Placental epithelial cell (primary cell): Measurements from ENCODE around the gene PTGES.

DNA sequence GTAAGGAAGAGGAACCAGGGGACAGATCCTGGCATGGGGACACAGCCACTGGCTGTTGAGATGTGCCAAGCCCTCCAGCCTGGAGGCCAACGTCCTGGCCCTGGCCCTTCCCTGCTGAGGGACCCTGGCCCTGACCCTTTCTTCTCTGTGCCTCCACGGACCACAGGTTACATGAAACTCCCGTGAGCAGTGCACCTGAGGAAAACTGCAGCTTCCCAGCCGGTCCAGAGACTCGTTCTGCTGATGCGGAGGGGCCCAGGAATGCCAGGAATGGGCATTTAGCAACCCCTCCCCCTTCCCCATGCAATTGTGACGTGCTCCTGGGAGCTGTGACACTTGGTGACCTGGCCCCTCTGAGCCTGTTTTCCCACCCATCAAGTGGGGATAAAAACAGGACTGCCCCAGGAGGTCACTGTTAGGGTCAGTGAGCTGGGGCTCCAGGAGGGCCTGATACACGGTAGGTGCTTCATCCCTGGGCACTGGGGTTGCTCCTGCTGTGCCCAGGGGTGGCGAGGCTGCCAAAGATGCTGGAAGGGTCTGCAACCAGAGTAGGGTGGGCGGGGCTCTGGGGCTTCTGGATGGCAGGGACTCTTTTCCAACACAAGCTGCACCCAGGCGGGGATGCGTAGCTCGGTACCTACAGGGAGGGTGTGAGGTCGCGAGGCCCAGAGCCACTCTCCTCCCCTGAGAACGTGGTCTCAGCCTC, 151.5 kb downstream of the C9orf50 start:
- CAGE, long polyA plus RNA = no peak

GRCh38 chr9:129494209-129494862, 126.6 kb downstream of the C9orf50 start:
- CAGE, long polyA plus RNA = no peak

DNA sequence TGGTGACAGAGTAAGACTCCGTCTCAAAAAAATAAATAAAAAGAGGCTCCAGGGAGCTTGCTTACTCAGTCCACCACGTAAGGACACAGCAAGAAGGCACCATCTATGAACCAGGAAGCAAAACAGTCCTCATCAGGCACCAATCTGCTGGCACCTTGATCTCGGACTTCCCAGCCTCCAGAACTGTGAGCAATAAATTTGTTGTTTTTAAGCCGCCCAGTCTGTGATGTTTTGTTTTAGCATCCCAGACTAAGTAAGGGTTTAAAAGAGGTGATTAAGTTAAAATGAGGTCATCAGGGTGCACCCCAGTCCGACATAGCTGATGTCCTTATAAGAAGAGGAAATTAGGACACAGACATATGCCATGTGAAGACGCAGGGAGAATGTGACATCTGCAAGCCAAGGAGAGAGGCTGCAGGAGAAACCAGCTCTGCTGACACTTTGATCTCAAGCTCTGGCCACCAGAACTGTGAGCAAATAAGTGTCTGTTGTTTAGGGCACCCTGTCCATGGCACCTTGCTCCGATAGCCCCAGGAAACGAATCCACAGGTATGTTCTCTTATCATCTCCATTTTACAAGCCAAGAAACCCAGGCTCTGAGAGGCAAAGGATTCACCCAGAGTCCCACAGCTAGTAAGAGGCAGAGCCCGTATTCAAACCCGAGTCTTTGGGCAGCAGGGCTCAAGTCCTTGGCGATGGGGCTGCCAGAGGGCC, 45.7 kb downstream of the C9orf50 start:
- CAGE, long polyA plus RNA = no peak

GRCh38 chr9:129610265-129611044, 10.4 kb downstream of the C9orf50 start:
- CAGE, long polyA plus RNA = no peak

DNA sequence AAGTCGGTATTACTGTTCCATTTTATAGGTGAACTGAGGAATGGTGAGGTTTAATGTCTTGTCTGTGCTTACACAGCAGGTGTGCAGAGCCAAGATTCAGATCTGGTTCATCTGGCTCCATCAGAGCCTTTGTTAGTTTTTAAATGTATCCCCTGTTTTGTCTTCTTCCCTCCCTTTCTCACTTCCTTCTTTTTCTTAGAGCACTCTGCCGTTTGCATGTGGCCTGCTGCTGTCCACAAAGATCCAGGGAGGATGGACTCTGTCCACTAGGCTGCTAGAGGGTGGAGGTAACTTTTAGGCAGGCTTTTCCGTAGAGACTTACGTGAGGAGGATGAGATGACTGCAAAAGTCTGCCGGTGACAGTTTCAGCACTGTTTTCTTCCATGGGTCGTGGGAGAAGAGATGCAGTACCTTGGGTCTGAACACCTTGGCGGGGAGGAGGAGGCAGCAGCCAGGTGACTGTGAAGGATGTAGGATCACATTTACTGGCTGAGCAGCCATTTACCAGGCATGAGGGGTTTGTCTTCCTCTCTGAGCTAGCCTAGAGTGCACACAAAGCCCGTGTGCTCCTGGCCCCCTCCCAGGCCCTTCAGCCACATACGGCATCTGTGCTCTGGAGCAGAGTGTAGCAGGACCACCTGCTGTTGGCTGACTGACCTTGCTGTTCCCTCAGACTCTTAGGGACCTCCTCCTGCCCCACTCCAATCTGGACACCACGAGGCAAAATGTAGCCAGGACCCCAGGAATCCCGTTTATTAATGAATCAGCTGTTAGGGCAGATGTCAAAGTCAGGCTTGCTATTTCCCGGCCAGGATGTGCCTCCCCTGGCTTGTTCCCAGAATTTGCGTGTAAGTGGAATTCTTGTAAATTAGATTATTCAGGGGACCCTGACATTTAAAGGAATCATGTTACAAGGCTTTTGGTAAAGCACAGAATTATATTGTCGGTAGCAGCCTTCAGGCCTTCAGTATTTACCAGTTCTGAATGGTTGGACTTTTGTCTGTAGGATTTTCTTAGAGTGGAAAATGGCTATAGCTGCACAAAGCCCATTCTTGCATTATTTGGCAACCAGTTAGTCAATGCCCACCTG, 1.9 kb downstream of the NTMT1 start:
- CAGE, long polyA plus RNA = no peak

- CAGE, long polyA plus RNA = no peak
Observed at GRCh38 chr9:129676720-129677944, 11.7 kb downstream of the PRRX2 start.

GRCh38 chr9:129698243-129698630, 32.8 kb downstream of the PRRX2 start:
- CAGE, long polyA plus RNA = no peak

- CAGE, long polyA plus RNA = no peak
Observed at GRCh38 chr9:129709458-129710065, 43.3 kb downstream of the PTGES start.

GRCh38 chr9:129726122-129726497, 26.7 kb downstream of the PTGES start:
- CAGE, long polyA plus RNA = no peak

DNA sequence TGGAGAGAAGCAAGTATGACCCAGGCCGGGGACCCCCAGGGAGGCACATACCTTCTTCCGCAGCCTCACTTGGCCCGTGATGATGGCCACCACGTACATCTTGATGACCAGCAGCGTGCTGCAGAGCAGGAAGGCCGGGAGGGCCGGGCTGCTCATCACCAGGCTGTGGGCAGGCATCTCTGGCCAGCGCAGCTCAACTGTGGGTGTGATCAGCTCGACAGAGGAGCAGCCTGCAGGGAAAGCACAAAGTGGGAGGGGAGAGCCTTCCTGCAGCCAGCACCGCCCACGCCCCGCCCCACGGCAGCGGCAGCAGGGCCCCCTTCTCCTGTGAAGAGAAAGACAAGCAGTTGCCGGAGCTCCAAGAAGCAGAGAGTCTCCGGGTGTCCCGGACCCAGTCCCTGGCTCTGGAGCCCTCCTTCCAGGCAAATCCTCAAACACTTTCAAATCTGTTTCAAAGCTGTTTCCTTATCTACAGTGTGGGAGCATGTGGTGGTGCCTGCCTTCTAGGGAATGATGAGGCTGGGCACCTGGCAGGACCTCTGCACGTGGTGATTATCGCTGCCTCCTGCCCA, at the start of gene PTGES:
PTGES (minus strand) TSS at position 207 of the 572 bp plus-strand sequence.
- CAGE, long polyA plus RNA = no peak

DNA sequence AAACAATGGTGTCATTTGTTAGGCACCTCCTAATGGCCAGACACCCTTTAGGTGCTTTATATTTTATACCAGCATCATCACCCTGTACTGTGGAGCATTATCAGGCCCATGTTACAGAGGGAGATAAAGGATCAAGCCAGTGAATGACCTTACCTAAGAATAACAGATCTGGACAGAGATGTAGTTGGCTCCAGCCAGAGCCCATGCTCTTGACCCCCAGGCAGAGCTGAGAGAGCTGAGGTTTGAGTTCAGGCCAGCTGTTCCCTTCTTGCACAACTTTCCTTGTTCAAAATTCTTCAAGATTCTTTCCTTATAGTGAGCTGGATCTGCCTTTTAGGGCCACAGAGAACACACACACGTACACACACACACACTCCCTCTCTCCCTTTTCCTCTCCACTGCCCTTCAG, 10.3 kb upstream of the PTGES start:
- CAGE, long polyA plus RNA = no peak

DNA sequence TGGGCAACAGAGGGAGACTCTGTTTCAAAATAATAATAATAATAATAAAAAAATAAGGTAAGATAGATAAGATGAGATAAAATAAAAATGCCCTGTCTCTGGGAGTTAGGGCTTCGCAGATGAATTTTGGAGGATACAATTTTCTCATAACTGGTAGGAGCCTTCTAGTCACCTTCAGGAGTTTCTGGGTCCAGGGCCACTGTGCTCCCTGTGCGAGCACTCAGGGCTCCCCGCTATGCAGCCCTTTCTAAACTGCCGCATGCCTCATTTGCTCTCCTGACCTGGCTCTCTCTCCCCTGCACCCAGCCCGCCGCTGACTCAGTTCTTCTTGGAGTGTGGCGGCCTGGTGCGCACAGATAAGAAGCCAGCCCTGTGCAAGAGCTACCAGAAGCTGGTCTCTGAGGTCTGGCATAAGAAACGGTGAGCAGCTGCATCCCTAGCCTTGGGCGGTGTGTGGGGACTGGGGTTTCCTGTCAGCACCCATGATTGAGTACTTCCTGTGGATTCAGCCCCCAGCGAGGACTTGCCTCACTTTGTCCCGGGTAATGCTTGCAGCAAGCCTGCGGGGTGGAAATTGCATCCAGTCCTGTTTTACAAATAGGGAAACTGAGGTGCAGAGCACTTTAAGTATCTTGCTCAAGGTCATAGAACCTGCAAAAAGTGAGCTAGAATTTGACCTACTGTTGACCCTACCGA, 27.8 kb downstream of the USP20 start:
- CAGE, long polyA plus RNA = no peak

DNA sequence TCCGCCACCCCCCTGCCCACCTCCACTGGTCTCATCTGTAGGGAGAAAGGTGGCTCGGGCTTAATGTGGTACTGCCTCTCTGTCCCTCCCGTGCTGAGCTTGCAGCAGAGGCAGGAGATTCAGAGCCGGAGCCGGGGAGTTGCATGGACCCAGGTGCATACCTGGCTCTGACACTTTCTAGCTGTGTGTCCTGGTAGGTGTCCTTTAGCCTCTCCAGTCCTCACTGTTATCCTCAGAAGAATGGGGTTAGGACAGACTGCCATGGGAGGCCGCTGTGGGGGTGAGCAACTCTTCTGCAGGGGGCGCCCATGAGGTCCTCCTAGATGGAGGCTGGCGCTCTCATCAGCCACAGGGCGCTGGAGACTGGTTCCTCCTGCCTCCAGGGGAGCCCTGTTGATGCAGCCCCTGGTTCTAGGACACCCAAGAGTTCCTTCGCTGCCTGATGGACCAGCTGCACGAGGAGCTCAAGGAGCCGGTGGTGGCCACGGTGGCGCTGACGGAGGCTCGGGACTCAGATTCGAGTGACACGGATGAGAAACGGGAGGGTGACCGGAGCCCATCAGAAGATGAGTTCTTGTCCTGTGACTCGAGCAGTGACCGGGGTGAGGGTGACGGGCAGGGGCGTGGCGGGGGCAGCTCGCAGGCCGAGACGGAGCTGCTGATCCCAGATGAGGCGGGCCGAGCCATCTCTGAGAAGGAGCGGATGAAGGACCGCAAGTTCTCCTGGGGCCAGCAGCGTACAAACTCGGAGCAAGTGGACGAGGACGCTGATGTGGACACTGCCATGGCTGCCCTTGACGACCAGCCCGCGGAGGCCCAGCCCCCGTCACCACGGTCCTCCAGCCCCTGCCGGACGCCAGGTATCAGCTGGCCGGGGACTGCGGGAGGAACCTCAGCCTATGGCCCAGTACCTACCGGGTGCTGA, 32.6 kb downstream of the USP20 start:
- CAGE, long polyA plus RNA = no peak

DNA sequence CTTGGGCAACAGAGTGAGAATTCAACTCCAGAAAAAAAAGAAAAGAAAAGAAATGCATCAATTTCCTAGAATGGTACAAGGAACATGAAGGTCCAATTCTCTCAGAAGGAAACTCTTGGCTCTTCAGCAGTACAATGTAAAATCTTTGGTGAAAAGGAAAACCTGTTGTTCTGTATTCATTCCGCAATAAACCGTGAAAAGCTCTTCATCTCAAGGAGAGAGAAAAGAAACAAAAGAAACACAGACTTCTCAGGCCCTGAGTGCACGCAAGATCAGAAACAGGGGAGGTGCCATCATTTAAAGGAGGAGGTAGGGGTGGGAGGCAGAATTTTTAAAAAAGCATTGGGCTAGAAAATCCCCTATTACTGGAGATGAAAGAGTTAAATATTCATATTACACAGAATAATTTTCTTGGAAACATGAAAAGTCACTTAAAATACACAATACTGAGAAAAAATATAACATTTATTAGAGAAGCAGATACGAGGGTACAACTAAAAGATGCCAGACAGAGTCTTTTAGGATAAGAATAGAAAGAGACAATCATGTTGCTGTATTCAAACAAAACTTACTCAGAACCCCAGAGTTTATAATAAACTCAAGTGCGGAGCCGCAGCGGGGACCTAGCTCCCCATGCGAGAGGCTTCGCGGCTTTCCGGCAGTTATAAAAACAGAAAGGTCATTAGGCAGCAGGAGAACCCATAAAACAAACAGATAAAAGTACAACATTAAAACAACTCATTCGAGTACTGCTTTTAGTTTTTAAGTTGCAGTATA, 56.4 kb downstream of the USP20 start:
- CAGE, long polyA plus RNA = no peak

GRCh38 chr9:129961919-129962213, 81.1 kb downstream of the FNBP1 start:
- CAGE, long polyA plus RNA = no peak

DNA sequence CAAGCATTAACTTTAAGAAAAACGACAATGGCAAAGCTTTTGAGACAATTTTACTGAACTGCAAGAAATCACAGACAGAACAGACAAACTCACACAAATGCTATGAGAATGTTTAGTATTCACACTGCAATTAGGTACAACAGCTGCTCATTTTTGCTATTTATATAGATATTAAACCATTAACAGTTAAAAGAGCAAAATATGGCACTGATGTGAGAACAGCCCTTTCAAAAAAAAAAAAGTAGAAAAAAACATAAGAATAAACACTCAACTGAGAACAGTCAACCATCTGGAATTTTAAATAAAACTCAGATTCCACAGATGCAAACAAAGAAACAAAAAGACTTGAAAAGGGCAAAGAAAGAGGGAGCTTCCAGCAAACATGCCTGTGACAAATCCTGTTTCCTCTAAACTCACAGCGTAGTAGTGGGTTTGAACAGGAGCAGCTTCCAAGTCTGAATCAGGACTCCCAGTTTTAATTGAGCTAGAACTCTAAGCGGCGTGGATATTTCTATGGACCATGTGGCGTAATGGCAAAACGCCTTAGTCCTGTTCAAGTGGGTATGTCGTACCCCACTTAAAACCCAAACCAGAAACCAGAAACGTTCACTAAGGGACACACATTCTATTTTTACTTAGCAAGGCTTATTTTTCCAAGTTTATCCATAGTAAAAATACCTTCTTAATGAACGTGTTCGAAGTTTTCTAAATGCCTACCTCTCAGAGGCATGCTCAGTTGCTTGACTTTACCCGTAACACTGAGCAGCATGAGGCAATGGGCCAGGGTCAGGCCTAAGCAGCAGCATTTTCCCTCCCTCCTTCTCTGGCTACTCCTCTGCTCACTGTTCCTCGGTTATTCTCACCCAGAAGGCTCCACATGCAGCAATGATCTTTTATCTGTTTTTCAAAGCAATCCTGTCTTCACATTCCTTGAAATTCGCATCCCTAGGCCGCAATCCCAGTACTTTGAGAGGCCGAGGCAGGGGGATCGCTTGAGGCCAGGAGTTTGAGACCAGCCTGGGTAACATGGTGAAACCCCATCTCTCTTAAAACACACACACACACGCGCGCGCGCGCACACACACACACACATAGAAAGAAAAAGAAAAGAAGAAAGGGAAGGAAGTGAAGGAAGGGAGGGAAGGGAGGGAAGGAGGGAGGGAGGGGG, 78.0 kb downstream of the FNBP1 start:
- CAGE, long polyA plus RNA = no peak

DNA sequence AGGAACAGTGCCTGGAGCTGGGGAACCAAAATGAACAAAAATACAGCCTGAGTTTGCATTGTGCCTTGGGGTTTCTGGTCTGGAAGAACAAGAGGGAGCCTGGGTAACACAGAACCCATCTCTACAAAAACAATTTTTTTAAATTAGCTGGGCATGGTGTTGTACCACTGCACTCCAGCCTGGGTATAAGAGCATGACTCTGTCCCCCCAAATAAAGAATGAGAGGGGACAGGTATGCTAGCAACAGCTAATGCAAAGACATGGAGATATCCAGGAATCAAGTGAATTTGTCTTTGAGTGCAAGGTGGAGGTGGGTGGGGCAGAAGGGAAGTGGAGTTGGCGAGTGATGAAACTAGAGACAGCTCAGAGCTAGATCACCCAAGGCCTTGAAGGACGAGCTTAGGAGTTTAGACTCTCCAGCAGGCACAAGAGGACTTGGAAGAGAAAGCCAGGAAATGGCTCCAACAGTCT, 47.5 kb downstream of the FNBP1 start:
- CAGE, long polyA plus RNA = no peak

DNA sequence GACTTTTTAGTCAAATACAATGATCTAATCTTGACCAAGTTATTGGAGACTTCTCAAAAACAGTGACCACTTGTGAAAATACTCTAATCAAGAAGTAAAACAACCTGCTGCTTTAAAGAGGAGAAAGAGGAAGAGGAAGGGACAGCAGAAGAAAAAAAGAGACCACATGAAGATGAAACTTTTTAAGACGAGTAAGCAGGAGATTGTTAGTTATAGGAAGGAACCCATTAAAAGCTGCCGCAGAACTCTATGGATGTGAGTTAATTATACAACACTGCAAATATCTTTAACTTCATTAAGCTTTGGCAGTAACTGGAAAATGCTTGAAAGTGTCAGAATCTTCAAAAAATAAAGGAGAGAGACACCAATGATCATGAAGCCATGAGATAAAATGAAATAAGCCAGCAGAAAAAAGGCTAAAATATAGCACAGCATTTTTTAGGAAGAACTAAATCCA, 2.4 kb upstream of the FNBP1 start:
- CAGE, long polyA plus RNA = no peak

GRCh38 chr9:130107346-130108061, 53.8 kb downstream of the GPR107 start:
- CAGE, long polyA plus RNA = no peak

DNA sequence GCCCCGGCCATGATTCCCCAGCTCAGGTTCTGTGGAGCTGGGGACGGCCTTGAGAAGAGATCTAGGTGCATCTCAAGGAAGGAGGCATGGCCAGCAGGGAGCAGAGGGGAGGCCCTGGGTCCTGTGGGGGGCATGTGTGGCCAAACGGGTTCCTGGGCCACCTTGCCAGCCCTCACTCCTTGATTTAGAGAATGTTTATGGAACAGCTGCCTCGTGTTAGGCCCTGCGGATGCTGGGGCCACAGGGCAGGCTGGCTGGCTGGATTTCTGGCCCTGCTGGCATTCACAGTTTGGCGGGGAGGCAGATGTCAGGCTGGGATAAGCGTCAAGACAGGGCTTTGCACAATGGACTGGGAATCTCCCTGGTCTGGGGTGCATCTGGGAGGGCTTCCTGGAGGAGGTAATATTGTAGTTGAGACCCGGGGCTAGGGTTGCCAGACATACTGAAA, 13.8 kb downstream of the NCS1 start:
- CAGE, long polyA plus RNA = no peak